Fallopian tube (tissue), 1 donor: Measurements from ENCODE around the gene SH3BP1.

- PRO-cap = unidirectional peak, plus-strand start at chr22:37176990
Observed at GRCh38 chr22:37176282-37177092, 11.6 kb downstream of the C1QTNF6 start.

DNA sequence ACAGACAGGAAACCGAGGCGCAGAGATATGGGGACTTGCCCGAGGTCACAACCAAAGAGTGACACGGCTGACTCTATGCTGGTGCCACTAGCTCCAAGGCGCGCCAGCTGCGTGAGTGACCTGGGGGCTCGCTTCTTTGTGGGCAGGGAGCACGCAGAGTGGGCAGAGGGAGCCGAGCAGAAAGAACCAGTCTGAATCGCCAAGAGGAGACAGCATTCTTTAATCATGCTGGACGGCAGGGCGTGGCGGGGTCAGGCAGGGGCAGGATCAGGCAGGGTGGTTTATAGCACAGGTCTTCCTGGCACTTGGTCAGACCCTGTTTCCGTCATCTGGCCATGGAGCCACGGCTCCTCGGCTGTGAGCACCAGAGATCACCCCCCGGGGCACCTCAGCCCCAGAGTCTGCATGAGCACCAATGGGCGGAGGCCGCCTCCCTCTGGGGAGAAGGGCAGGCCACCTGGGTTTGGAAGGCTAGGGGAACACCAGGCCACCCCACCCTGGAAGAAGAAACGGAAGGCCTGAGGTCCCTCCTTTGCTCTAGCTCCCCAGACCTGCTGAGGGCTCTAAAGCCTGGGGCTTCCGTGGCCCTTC lies 8.0 kb downstream of the C1QTNF6 start:
- PRO-cap = no peak

DNA sequence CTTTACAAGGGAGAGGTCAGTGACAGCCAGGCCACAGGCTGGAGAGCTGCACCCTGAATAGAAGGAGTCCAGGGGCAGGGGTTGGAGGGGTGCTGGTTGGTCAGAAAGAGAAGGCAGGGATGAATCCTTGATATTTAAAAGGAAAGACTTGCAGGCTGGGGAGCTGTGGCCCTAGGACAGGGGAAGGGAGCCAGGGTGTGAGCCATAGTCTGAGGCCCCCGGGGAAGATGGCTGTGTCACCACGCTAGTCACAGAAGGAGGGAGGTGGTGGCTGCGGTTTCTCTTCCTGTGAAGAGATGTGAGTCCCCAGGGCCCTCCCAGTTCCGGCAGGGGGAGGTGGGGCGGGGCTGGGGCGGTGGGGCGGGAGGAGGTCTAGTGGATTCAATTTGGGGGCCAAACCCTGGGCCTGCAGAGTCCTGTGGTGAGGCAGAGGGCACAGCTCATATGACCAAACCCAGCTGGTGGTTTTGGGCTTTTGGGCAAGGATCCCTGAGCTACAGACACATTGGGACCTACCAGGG lies 14.1 kb downstream of the RAC2 start:
- PRO-cap = no peak

DNA sequence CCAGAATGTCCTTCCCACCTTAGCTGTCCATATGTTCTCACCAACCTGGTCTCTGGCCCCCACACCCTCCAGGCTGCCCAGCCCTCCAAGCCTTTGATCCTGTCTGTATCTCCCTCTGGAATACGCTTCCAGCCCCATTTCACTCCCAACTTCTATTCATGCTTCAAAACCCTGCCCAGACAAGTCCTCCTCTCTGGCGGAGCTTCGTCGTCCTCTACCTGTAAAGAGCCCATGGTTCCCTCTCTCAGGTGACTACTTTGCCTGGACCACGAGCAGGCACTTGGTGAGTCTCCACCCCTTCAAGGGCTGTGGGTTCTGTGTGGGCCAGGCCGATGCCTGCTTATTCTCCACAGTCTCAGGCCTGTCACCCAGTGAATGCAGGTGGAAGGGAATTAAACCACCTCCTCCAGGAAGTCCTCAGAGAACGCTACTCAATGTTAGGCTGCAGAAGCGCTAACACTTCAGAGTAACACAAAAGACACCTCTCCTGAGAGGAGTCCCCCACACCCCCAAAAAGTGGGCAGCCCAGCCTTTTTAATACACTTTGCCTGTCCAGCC lies 9.3 kb downstream of the RAC2 start:
- PRO-cap = no peak

- PRO-cap = no peak
Observed at GRCh38 chr22:37311914-37312216, 29.6 kb downstream of the CYTH4 start.

- PRO-cap = bidirectional peak, plus-strand start at chr22:37542091, minus-strand start at chr22:37542050
Observed at GRCh38 chr22:37541672-37542396, 18.4 kb upstream of the CDC42EP1 start.

DNA sequence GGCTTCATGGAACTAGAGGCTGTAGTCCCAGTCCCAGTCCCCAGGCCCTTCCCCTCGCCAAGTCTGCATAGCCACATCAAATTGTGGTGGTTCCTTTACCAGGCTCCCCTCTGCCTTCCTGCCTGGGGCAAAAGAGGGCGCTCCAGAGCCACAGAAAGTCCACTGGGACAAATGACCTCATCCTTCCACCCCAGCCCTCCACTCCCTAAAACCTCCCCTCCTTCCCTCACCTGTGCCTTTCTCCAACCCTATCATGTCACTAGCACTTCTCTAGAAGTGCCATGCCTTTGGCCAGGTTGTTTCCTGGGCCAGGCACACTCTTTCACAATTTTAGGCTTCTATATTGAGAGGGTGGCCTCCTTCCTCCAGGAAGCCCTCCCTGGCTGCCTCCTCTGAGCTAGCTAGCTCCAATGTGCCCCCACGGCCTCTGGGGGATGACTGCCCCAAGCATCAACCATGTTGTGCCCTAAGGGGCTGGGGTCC lies 15.1 kb upstream of the CDC42EP1 start:
- PRO-cap = no peak

DNA sequence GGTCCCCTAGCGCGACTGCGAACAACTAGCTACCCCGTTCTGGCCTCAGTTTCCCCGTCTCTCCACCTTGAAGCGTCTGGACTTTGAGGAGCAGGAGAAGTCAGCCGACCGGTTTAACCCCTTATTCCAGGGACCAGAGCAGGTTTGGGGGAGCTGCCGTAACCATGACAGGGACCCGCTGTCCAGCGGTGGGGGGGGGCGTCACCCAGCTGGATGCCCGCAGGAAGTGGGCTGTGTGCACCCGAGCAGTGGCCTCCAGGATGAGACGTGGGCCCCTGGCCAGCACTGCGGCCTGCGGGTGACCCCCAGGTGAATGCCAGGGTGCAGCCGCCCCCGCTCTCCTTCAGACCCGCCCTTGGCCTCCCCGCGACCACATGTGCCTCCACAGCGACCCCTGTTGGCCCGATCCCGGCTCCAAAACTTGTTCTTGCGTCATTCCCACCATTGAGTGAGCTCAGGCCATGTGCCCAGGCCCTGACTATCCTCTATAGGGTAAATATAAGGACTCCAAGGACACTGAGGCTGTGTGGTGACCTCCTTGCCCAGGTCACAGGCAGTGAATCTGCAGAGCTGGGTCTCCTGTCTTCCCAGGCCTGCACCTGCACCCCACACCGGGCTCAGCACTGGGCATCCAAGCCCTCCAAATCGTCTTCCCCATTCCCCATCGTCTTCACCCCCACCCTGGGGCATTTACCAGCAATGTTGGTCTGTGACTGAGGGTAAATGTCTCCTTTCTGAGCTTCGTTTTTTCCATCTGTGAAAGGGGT lies 1.4 kb downstream of the CDC42EP1 start:
- PRO-cap = bidirectional peak, plus-strand start at position 435 of the sequence, minus-strand start at position 357 of the sequence

DNA sequence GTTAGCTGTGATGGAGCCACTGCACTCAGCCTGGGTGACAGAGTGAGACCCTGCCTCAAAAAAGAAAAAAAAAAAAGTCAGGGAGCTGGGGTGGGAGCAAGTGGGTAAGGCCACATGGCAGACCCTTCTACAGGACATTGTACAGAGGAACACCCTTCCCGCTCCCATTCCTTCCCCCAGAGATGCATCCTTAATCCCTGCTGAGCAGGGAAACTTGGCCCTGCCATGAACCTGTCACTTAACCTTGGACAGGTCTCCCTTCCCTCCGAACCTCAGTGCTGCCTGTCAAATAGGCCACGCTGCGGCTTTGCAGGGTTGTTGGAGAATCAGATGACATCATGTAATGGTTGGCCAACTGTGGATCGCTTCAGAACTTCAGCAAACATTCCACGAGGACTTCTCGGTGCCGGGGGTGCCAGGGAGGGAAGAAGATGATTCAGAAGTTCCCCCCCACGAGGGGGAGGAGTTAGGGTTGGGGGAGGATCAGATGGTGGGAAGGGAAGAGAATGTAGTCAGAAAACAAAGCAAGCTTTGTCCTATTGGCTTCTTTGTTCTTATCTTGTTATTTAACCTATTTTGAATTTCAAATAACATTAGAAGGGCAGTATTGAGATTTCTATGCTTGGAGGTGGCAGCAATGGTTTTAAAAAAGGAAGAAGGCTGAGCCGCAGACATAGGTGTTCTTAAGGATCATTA lies 2.9 kb downstream of the CDC42EP1 start:
- PRO-cap = bidirectional peak, plus-strand start at position 604 of the sequence, minus-strand start at position 400 of the sequence

DNA sequence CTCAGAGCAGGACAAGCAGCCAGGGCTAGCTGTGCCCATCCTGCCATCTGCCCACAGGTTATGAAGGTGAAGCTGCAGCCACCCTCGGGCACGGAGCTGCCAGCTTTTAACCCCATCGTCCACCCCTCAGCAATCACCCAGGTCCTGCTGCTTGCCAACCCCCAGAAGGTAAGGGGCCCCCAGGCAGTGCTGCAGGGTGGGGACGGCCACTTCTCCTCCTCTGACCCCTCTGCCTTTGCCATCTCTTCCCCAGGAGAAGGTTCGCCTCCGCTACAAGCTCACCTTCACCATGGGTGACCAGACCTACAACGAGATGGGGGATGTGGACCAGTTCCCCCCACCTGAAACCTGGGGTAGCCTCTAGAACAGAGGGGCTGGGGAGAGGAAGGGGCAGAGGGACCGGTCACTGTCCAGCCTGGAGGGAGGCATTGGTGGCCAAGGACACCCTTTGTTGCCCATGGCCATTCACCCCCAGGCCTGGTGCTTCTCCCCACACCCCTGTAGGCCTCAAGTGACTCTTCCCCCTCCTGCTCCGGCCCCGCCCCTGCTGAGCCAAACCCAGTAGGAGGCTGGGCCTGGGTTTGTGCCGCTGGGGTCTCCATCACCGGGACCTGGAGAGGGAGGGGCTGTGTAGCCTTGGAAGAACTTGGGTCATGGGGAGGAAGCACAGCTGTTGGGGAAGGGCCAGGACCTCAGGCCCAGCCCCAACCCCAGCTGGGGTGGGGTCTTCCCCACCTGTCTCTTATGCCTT lies 6.9 kb upstream of the SH3BP1 start:
- PRO-cap = no peak

DNA sequence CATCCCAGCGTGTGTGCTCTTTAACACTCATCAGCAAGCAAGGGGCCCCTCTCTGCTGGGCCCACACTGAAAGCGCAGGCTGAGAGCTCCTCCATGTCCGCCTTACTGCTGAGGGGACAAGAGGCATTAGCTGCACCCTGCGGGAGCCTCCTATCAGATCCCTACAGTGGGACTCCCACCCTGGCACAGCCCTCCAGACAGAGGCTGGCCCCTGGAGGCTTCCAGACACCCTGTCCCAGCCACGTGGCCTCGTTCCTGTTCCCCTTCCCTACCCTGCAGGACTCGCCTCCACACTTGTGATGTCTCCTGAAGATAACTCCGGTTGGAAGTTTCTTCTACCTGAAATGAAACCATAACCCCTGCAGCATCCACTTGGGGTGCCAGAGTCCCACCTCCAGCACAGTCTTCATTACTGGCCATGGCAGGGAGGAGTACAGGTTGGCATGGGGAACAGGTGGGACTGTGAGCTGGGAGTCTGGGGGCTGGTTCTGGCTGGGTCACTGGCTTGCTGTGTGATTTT lies 5.0 kb upstream of the SH3BP1 start:
- PRO-cap = no peak

- PRO-cap = unidirectional peak, plus-strand start at chr22:37639473; unidirectional peak, plus-strand start at chr22:37639686
Observed at GRCh38 chr22:37639170-37639845, at the start of gene SH3BP1. SH3BP1 (plus strand) TSS chr22:37639669.

- PRO-cap = no peak
Observed at GRCh38 chr22:37641575-37642088, 2.2 kb downstream of the SH3BP1 start.

- PRO-cap = no peak
Observed at GRCh38 chr22:37649852-37650941, 8.3 kb upstream of the PDXP start.

DNA sequence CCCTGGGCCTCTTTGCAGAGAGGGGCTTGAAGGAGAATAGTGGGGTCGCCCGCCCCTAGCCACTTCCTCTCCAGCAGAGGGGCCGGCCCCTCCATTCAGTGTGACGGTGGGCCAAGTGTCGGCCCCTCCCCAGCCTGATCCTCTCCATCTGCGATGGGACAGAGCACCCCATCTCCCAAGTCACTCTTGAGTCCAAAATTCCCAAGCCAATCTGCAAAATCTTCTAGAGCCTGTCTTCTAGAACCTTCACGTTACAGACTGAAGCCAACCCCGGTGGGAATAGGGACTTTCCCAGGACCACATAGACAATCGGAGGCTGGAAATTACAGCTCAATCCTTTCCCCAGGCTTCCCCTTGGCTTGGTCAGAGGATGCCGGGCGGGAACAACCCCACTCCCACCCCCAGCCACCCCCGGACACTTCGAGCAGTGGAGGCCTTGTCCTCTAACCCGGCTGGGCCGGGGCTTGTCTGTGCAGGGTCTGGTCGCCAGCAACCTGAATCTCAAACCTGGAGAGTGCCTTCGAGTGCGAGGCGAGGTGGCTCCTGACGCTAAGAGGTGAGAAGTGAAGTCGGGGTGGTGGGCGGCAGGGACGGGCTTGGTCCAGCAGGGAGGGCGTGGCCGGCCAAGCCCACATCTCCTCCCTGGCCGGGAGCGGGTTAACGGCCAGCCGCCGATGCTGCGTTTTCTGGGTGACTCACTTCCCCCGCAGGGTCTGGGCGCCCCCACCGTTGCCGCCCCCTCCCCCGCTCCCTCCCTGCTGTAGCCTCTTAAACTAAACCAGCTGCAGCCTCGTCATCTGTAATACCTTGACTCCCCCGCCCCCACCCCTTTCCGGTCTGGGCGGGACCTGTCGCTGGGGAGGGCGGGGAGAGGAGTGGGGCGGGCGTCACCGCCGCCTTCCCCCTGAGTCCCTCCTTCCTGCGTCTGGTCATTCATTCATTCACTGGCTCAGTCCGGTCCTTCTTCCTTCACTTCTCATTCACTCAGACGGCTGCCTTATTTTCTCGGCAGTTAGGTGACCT lies 1.4 kb downstream of the LGALS1 start:
- PRO-cap = bidirectional peak, plus-strand start at position 907 of the sequence, minus-strand start at position 775 of the sequence

DNA sequence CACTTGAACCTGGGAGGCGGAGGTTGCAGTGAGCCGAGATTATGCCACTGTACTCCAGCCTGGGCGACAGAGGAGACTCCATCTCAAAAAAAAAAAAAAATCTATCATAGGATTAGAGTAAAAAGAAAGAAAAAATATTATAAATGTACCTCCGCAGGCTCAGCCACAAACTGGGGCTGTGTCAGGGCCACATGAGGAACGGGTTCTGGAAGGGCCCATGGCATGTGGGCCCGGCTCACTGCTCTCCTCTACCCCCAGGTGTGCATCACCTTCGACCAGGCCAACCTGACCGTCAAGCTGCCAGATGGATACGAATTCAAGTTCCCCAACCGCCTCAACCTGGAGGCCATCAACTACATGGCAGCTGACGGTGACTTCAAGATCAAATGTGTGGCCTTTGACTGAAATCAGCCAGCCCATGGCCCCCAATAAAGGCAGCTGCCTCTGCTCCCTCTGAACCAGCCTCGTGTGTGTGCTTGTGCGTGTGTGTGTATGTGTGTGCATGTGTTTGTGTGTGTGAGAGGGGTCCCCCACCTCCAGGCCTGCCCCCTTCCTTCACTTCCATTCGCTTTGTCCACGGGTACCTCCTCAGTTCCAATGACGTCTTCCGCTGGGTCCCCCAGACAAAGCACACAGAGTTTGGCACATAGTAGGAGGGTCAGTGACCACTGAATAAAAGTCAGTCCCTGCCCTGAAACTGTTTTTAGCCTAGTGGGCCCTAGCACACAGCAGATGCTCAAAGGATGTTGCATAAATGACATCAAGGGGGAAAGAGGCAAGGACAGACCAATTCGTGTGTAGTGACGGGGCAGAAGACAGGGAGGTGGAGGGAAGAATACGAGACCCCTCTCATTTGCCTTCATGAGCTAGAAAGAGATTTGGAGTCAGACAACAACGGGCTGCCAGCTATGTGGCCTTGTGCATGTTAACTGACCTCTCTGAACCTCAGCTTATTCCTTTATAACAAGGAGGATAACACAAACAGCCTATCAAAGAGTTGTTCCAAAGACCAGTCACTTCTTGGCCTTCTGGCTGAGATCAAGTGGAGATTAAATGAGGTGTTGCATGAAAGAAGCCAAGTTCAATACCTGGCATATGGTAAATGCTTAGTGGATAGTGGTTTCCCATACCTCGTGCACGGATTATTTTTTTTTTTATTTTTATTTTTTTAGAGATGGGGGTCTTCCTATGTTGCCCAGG lies 4.3 kb downstream of the LGALS1 start:
- PRO-cap = no peak

DNA sequence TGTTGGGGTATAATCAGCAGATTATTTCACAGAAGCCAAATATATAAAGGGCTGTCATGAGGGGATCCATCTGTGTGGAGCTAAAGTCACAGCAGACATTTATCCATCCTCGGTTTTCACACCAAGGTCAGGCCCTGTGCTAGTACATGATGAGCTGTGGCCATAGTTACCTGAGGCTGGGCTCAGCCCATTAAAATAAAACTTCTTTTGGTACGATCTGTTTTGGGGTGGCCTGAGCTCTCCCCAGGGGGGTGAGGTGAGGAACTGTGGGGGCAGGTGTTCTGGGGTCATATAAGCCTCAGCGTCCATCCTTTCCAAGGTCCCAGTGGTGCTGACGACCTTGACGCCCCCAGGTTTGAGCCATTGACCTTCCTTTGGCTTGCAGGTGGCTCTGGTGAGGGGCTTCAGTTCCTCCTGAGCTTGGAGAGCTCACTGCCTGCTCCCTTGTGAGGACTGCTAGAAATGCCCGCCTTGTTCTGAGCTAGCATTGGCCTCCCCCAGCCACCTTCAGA lies 1.4 kb upstream of the TRIOBP start:
- PRO-cap = no peak

DNA sequence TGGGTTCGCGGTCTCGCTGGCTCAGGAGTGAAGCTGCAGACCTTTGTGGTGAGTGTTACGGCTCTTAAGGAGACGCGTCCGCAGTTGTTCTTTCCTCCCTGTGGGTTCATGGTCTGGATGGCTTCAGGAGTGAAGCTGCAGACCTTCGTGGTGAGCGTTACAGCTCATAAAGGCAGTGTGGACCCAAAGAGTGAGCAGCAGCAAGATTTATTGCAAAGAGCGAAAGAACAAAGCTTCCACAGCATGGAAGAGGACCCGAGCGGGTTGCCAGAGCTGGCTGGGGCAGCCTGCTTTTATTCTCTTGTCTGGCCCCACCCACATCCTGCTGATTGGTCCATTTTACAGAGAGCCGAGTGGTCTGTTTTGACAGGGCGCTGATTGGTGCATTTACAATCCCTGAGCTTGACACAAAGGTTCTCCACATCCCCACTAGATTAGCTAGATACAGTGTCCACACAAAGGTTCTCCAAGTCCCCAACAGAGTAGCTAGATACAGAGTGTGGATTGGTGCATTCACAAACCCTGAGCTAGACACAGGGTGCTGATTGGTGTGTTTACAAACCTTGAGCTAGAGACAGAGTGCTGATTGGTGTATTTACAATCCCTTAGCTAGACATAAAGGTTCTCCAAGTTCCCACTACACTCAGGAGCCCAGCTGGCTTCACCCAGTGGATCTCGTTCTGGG lies 20.4 kb downstream of the TRIOBP start:
- PRO-cap = no peak

DNA sequence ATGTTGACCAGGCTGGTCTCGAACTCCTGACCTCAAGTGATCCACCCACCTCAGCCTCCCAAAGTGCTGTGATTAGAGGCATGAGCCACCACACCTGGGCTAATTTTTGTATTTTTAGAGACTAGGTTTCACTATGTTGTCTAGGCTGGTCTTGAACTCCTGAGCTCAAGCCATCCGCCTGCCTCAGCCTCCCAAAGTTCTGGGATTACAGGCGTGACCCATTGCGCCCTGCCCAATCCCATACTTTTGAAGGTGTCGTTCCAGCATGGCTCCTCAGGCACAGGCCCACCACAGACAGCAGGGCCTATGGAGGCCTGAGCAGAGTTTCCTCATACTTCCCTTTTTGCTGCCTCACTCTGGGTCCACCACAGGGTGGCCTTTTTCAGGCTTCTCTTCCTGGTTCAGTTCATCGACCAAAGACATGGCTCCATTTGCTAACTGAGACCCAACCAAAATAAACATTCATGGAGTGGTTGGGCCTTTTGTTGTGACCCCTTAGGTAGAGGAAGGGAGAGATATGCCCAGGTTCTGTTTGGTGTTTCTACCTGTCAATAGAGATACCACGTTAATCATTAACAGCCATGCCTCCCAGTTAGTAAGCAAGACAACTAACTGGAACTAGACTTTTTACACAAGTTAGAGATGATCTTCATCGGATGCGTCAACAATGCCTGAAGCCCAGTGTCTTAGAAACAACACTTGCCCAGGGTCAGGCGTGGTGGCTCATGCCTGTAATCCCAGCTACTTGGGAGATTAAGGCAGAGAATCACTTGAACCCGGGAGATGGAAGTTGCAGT lies 35.0 kb downstream of the TRIOBP start:
- PRO-cap = bidirectional peak, plus-strand start at position 598 of the sequence, minus-strand start at position 456 of the sequence

- PRO-cap = bidirectional peak, plus-strand start at chr22:37746974, minus-strand start at chr22:37746973; bidirectional peak, plus-strand start at chr22:37747361, minus-strand start at chr22:37747283; bidirectional peak, plus-strand start at chr22:37747645, minus-strand start at chr22:37747591
Observed at GRCh38 chr22:37746724-37747843, 50.2 kb downstream of the TRIOBP start.